ENCODE measurements around the genes SPN, QPRT, PAGR1 and SEZ6L2.

GRCh38 chr16:29028986-29029766 is 44.3 kb downstream of the LAT start:
- PRO-cap: no peak

GRCh38 chr16:29146989-29147488 is 162.2 kb downstream of the LAT start:
- PRO-cap: no peak

- PRO-cap: no peak
Observed at GRCh38 chr16:29159446-29159824, 174.6 kb downstream of the LAT start.

GRCh38 chr16:29599965-29601195 is 62.7 kb upstream of the SPN start:
- PRO-cap: bidirectional peak, plus-strand start at chr16:29600350, minus-strand start at chr16:29600196

DNA sequence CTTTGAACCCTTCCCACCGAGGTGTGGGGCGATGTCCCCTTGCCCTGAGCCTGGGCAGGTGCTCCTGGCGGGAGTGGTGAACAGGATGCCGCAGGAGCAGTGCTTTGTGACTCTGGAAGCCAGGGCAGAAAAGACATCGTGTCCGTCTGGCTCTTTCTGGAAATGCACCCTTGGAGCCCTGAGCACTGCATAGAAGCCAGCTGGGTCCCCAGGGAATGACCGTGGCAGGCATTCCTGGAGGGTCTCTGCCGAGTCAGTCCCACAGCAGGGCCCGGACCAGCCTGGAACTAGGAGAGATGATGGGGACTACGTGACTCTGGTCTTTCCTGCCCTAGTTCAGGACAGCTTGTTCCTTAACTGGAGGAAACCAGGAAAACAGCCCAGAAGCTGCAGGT is 33.7 kb upstream of the SPN start:
- PRO-cap: no peak

- PRO-cap: bidirectional peak, plus-strand start at chr16:29663258, minus-strand start at chr16:29663154
Observed at GRCh38 chr16:29663020-29663857, at the start of gene SPN. SPN (plus strand) TSS chr16:29663247.

GRCh38 chr16:29678653-29679744 is at the start of gene QPRT:
QPRT (plus strand) TSS chr16:29679180.
- PRO-cap: no peak

DNA sequence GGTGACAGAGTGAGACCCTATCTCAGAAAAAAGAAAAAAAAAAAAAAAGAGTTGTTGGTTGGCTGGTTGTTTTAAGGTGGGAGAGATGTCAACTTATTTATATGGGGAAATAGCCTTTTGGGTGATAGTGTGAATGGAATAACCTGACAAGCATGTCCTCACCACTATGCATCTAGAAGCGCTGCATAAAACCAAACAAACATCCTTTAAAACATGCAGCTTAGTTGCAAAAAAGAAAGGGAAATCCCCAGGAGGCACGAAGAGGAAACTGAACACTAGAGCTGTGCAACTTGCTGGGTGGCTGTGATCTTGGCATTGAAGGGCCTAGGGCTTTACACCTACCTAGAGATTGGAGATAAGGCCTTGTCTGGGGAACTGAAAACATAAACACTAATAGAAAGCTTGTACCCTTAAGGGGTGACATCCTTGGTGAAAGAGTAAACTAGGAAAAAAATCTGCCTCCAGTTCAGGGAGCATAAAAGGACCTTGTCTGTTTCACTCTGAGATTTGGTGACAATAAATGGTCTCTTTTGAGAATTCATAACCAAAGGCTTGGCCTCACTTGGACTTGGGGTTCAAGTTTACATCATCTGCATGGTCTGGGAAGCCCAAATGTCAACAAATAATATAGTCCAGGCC is 7.2 kb downstream of the C16orf54 start:
- PRO-cap: no peak

- PRO-cap: no peak
Observed at GRCh38 chr16:29813594-29814681, 1.9 kb downstream of the PRRT2 start.

DNA sequence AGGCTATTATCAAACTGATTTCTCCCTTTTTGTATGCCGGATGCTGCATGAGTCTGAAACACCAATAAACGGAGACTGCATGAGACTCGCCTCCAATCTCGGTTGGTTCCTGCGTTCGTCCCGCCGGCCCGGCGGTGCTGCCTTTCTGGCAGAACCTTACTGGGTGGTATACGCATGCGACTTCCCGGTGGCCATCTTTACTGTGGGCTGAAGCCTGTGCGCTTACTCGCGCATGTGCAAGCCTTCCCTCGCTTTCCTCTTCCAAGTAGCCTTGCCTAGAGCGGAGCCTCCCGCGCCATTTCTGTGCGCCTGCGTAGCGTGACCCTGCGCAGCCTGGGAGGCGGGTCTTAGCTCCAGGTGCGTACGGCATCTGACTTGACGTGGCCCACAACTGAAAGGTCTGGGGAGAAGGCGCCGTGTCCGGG is at the start of gene PAGR1:
Gene PAGR1, plus strand, starts transcription at position 356 of the 425 bp plus-strand sequence.
- PRO-cap: bidirectional peak, plus-strand start at position 390 of the sequence, minus-strand start at position 136 of the sequence

- PRO-cap: no peak
Observed at GRCh38 chr16:29819170-29820017, 868 bp upstream of the MVP start.

GRCh38 chr16:29847016-29847579 is 15.9 kb downstream of the CDIPT start:
- PRO-cap: no peak

DNA sequence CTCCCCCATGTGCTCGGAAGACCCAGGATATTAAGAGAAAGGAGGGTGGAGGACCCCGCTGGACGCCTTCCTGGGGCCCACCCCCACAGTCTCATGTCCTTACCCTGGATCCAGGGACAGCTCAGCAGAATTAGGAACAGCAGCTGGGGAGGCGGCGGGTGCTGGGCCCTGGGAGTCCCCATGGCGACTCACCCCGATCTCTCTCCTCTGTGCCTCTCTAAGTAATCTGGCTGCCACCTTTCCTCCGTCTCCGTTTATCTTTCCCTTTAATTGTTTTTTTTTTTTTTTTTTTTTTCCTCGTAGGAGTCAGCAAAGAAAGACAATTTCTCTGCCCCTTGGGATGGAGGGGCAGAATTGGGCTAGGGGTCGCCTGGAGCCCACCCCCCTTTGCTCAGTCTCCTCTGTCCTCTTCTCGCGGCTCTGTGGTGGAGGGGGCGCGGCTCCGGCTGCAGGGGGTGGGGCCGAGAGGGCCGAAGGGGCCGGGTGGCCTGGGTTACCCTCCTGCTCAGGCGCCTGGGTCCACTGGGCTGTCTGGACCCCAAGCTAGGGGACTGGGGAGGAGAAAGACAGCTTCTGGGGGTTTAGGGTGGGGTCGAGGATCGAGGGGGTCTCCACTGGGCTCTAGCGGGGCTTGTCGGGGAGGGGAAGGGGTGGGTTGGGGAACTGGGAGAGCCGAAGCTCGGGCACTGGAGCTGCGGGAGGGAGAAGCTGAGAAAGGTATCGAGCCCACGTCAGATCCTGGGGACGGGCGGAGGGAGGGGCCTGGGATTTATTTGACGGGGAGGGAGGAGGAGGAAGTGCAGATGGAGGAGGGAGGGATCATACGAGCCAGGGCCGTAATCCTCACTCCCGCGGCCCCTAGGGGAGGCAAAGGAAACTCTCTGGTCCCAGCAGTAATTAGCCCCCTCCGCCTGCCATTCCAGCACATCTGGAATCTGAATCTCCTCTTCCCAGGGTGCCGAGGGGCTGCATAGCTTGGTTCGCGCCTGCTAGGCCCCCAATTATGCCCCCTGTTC is at the start of gene SEZ6L2:
Gene SEZ6L2, minus strand, starts transcription at position 713 of the 1,016 bp plus-strand sequence.
- PRO-cap: unidirectional peak, plus-strand start at position 464 of the sequence

DNA sequence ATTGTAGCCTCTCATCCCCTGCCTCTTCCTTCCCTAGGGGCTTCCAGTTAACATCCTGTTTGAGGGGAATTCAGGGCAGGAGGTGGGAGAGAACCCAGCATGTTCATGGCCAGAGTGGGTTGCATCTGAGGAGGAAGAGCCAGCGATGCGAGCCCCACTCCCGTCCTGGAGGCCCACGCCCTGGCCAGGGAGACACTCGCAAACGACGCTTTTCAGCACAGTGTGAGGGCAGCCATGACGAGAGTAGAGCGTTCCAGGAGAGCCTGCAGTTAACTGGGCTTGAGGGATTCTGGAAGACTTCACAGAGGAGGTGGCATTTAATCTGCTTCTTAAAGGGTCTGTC is 3.2 kb downstream of the INO80E start:
- PRO-cap: no peak

DNA sequence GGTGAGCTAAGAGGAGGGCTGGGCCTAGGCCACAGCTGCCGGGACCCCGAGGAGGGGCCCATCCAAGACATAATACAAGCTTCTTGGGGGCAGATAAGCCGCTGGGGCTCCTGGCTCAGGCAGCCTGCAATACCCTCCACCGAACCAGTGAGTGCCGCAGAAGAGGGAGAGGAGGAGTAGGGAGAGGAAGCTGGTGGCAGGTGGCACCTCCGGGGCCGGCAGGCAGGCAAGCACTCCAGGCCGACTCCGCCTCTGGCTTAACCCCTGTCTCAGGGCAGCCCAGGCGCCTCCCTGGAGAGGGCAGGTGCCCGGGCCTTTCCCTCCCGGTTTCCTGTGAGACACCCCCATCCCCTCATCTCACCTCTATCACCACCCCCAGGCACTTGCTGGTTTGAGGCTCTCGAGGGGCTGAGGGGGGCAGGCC is 6.2 kb downstream of the DOC2A start:
- PRO-cap: no peak

- PRO-cap: no peak
Observed at GRCh38 chr16:30083029-30083974, 7.5 kb downstream of the PPP4C start.

DNA sequence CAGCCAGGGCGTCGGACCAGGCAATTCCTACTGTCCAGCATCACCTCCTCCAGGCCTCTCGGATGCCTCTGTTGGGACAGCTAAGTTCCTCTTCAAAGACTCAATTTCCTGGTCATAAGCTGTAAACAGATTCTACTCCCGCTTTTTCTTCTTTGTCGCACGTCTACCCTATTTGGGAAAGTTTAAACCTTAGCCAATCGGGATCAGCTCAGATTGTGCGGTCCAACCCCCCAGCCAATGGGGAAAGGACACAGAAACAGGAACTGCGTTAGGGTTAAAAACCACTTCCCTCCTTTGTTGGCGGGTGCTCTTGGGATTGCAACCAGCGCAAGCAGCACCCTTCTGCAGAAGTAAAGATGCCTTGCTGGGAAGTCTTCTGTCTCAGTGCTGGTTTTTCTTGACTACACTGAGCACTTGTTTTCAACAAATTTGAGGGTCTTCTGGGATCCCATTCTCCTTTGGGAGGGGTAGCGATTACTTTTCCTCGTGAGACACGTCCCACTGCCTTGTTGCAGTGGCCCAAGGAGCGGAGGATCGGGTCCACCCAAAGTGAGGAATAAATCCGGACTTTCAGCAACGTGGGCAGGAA is 863 bp upstream of the YPEL3 start:
- PRO-cap: no peak

DNA sequence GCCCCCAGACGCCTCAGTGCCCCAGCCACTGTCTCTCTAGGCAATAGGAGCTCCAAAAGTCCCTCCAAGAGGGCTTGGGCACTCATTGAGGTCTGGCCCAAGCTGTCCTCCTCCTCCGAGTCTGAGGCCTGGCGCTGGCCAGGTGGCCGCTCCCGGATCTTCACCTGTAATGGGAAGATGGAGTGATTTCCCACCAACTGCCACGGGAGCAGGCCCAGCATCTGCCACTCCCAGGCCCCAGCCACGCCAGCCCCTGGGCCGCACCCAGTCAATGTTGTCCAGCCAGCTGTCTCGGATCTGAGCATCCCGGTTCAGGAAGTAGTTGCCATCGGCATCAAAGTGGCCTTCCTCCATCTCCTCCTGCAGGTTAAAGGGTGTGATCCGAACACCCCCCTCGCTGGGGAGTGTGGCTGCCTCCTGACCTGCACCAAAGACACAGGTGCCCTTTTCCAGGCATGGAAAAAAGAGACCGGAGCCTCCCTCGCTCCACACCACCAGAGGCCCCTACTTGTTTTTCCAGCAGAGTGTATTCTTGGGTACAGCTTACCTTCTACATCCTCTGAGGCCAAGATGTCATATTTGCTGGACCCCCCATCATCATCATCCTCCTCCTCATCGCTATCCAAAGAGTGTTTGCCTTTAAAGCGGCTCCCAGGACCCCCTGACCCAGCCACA is 1.3 kb downstream of the CD2BP2 start:
- PRO-cap: no peak

GRCh38 chr16:30395665-30395848 is 337 bp downstream of the ZNF48 start:
- PRO-cap: no peak

DNA sequence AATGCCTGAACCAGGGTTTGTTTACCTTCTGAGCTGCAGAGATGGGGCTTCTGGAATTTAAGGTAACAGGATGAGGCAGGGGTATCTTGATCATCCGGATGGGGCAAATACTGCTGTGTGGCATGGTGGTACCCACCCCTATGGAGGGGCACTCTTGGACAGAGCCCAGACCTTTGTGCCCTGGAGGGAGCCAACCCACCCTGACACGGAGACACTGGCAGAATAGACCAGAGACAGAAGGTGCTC is 4.3 kb downstream of the ZNF48 start:
- PRO-cap: no peak

Data from sternocleidomastoid (tissue), 1 donor.